Osteocyte (in vitro differentiated cells): ENCODE measurements around the genes CCDC71L, SLC26A4 and THAP5.

DNA sequence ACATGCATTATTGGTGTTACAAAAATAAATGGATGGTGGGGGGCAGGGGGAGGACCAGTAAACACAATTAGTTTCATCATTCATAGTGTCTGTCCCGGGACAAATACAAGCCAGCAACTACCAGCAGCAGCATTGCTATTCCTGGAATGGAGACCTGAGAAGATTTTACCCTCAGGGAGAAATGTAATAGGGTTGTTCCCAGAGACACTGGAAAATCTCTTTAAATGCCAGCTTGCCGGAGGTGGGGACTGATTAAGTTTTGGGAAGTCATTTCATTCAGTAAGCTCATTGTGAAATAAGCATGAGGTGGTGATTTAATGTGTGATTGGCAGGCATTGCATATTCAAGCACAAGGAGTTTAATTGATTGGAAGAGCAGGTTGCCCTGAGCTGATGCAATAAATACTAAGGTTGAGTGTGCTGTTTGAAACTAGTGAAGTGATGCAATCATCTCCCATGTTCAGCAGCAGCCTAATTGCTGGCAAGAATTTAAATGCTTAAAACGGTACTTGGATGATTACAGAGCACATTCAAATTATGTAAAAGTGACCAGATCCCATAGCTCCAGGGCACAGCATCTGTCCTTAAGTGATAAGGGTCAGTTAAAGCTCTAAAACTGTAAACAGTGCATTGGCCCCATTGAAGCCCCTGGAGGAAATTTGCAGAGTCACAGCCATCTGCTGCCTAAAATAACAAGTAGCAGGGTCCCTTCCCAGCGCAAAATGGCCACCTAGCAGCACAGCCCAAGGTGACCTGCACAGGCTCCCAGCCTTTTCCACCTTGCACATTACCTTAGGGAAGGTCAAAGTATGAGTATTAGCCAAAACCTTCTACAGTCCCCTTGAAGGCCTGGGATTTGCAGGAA, 92.2 kb downstream of the CCDC71L start:
- PRO-cap: no peak

DNA sequence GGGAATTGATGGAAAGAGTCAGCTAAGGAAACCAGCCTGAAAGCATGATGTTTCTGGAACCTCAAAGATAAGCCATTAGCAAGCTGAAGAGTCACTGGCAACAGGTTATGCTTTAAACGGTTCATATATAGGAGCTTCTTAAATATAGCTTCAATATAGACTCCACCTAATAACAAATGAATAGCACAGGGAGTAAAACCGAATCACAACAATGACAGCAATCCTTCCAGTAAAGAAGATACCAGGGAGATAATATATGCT, 20.4 kb downstream of the CCDC71L start:
- PRO-cap: no peak

DNA sequence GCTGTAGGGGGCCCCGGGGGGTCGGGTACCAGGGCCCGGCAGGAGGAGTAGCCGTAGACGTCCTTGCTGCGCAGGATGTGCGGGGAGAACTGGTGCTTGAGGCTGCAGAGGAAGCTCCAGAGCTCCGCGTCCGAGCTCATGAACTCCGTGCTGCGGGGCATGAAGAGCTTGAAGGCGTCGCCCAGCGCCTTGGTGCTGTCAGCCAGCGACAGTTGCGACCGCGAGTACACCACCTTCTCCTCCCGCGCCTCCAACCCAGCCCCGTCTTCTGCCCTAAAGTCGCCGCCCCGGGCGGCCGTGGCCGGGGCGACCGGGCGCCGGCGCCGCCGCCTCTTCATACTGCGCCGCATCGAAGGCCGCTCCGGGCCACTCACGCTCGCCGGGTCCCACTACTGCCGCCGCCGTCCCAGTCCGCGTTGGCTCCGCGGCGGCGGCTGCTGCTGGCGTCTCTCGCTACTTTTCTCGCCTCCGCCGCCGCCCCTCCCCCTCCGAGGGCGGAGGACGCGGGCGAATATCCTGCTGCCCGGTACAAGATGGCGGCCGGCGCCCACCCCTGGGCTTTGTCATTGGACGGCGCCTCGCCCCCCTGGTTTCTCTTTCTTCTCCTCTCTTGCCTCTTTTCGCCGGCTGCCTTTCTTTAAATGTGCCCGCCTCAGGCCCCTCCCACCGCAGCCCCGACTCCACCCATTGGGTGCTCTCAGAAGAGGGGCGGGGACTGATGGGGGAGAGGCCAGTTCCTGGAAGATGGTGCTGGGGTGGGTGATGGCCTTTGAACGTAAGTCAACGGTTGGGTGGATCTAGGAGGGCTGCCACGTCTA, at the start of gene CCDC71L:
Gene CCDC71L (minus strand): TSS at position 612 of the 818 bp plus-strand sequence.
- PRO-cap: bidirectional peak, plus-strand start at position 54 of the sequence, minus-strand start outside the sequence; bidirectional peak, plus-strand start at position 733 of the sequence, minus-strand start at position 612 of the sequence

DNA sequence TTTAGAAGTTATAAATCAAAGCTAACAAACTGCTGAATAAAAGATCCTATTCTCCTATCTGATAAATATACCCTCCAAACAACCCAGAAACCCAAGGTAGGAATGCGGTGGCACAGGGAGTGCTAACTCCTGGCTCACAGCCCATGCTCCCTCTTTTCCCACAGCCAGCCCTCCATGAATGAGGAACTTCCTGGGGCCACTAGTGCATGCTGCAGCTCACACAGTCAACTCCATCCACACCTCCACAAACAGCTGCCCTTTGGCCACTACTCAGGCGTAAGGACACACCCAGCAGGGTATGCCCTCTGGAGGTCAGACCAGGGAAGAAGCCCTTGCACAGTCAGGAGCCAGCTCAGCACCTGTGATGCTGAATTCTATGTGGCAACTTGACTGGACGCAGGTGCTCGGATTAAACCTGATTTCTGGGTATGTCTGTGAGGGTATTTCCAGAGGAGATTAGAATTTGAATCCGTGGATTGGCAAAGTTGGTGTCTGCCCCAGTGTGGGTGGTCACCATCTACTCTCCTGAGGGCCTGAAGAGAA, 85.2 kb upstream of the PIK3CG start:
- PRO-cap: no peak

- PRO-cap: no peak
Observed at GRCh38 chr7:106811846-106812359, 53.2 kb upstream of the PIK3CG start.

DNA sequence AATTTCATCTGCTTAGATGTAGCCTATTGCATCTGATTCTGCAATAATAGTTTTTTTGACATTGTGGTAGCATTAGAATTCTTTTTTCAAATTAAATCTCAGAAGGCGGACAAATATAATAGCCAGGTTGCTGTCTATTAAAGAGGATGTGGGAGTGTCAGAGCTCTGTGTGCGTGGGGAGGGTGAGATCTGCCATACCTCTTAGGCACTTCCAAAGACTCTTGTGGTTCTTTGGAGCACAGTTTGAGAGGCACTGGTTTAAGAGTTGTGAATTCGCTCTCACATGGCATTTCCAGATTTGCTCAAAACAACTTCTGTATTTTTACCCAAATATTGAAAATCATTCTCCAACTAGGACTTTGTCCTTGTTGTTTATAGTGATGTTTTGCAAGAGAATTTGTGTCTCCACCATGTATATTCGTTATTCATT, 14.0 kb downstream of the PIK3CG start:
- PRO-cap: no peak

DNA sequence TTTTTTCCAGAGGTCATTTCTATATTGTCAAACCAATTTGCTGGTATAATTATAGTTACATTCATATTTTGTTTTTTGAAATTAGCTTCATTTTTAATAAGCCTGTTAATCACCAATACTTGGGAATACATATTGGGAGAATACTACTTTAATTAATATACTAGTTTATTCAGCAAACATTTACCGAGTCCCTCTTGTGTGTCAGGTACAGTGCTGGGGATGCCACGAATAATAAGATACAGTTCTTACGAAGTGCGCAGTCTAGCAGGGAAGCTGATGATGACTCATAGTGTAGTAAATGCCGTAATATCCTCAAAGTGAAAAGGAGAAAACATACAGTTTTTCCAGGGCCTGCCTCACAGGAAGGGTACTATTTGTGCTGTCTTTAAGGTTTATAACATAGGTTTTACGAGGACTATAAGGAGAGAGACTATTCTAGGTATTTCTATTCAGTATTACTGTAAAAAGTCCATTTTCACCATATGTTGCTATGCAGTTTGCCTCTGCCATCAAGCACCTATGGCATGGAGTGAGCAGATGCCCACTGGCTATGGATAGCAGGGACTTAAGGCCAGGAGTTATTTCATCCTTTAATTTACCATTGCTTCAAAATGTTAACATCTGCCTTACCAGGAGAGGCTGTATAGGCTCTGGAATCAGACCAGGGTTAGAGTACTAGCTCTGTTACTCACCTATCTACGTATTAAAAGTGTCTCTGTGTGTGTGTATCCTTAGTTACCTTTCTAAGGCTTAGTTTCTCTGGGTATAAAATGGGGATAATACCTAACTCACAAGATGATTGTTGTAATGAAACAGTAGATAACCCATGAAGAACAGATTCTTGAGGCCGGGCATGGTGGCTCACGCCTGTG, 32.8 kb downstream of the PRKAR2B start:
- PRO-cap: no peak

DNA sequence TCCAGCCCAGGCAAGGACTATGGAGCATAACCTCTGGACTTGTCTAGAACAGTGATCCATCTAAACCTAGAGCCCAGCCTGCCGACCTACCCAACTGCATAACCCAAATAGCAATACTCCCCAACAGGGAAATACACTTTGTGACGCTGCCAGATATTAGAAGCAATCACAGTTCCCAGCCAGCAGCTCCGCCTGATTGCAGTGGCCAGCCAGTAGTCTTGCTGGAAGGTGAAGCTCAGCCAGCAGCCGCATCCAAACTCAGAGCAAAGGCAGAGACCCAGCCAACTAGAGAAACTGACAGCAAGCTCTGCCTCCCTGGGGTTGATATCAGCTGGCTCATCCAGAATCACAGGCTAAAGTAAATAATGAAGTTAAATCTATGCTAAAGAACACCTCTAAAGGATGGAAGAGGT, 44.6 kb downstream of the HBP1 start:
- PRO-cap: no peak

GRCh38 chr7:107387447-107388077, 82.3 kb upstream of the GPR22 start:
- PRO-cap: unidirectional peak, minus-strand start at chr7:107387779

DNA sequence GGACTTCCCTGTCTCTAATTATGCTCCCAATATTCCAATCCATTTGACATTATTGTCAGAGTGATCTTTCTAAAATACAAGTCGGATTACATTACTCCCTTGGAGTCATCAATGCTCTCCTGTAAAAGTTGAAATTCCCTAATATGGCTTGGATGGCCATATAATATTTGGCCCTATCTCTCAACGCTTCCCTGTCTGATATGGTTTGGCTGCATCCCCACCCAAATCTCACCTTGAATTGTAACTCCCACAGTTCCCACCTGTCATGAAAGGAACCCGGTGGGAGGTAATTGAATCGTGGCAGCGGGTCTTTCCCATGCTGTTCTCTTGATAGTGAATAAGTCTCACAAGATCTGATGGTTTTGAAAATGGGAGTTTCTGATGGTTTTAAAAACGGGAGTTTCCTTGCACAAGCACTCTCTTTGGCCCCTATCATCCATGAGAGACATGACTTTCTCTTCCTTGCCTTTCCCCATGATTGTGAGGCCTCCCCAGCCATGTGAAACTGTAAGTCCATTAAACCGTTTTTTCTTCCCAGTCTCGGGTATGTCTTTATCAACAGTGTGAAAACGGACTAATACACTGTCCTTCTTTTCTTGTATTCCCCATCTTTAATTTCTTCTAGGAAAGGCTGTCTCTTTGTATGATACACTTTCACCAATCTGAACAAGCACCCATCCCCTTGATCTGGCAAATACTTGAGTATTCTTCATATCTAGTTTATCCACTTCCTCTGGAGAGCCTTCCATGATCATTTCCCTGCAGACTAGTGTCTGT, 17.5 kb upstream of the GPR22 start:
- PRO-cap: no peak

- PRO-cap: no peak
Observed at GRCh38 chr7:107475894-107476196, 6.0 kb downstream of the GPR22 start.

- PRO-cap: no peak
Observed at GRCh38 chr7:107479389-107479758, 9.5 kb downstream of the GPR22 start.

- PRO-cap: no peak
Observed at GRCh38 chr7:107633343-107634194, 27.1 kb upstream of the SLC26A4 start.

GRCh38 chr7:107660324-107661379, at the start of gene SLC26A4:
TSS of gene SLC26A4 (plus strand) at chr7:107660828.
- PRO-cap: no peak

DNA sequence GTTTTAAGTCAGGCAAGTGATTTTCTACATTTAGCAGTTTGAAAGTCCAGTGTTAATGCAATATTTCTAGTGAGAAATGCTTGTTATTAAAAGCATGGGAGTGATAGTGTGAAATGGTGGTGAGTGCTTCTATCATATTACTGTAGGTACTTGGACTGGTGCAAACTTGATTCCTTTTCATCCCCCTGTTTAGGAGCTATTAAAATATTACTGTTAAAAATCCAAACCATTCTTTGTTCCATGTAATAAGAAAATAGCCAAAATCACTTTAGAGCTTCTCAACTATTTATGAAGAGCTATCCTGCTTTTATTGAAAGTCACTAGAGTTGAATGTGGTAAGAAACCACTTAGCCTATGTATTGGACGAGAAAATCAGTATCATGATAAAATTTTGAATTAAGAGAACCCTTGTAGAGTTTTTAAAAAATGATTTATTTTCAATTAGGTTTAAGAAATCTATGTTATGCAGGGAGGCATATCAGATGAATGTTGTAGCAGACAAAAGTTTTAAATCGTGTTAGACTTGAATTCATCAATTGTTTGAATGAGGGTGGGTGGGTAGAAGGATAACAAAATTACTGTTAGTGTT, 17.1 kb downstream of the CBLL1 start:
- PRO-cap: no peak

DNA sequence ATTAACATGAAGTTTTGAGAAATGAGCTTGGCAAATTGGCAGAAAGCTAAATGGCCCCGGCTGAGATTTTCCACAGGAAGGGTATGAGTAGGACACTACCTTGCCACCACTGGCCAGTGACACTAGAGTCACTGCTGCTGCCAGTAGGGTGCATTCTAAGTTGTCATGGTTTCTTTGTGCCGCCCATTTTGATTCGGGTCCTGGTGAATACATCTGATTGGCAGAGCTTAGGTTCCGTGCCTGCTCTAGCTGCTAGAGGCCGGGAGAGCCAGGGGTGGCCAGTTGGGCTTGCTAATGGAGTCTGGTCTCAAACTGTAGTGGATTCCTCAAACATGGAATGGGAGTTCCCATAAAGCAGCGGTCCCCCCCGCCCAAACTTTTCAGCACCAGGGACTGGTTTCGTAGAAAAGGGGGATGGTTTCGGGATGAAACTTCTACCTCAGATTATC, 10.6 kb upstream of the DLD start:
- PRO-cap: no peak

- PRO-cap: no peak
Observed at GRCh38 chr7:107923829-107924099, 32.8 kb downstream of the DLD start.

DNA sequence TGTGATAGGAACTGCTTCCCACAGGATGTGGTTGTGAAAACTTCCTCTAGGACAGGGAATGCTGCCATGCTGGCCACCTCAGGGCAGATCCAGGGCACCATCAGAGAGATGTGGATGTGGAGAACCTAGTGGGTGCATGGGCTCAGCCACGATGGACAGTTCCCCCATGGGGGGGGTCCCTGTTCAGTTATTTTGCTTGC, 36.3 kb downstream of the LAMB4 start:
- PRO-cap: no peak

GRCh38 chr7:108094759-108095250, 35.4 kb downstream of the LAMB4 start:
- PRO-cap: no peak

- PRO-cap: unidirectional peak, plus-strand start at chr7:108569403; bidirectional peak, plus-strand start at chr7:108569920, minus-strand start at chr7:108569706
Observed at GRCh38 chr7:108568858-108569733, at the start of gene THAP5. TSS of gene THAP5 (minus strand) at chr7:108569706.